Tibial artery (tissue), 1 donor: Measurements from ENCODE around the genes SNAPC4 and LCN8.

- PRO-cap: bidirectional peak, plus-strand start at chr9:136400328, minus-strand start at chr9:136400168
Observed at GRCh38 chr9:136400008-136401151, at the start of gene SNAPC4. SNAPC4 (minus strand) TSS chr9:136400170.

DNA sequence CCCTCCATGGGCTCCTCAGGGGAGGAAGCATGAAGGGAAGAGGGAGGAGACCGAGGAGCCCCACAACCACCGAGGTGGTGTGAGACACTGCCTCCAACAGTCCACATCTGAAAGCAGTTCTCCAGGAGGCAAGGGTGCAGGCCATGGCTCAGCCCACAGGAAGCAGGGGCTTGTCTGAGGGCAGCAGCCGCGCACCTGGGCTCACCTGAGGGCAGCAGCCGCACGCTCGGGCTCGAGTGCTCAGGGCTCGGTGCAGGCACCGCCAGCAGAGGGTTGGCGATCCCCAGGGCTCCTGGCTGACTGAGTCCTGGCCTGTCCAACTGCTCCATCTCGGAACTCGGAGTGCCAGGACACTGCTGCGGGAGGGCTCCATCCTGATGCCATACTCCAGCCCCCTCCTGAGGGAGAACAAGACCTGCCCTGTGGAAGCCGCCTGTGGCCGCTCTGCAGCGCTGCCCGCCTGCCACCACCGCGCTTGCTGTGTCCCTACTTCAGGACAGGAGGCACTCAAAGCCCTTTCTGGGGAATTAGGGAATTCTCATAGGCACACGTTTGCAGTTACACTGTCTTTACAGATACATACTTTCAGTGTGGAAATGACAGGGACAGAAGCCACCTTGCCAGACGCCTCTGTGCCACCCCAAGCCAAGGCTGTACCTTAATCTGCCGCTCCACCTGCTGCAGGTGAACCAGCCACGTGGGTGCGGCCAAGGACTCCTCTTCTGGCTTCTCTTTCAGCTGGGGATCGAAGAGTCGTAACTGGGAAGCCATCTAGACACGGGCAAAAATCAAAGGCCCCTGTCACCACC lies 16.0 kb upstream of the INPP5E start:
- PRO-cap: no peak

GRCh38 chr9:136474901-136475586 lies 7.8 kb downstream of the SEC16A start:
- PRO-cap: no peak

- PRO-cap: no peak
Observed at GRCh38 chr9:136484137-136484987, 1.5 kb upstream of the SEC16A start.

GRCh38 chr9:136495215-136496419 lies 12.8 kb upstream of the SEC16A start:
- PRO-cap: no peak

GRCh38 chr9:136500576-136500945 lies 17.7 kb upstream of the SEC16A start:
- PRO-cap: no peak

- PRO-cap: no peak
Observed at GRCh38 chr9:136523586-136524198, 22.2 kb downstream of the NOTCH1 start.

GRCh38 chr9:136529663-136530292 lies 16.1 kb downstream of the NOTCH1 start:
- PRO-cap: no peak

- PRO-cap: bidirectional peak, plus-strand start at chr9:136539944, minus-strand start at chr9:136539859
Observed at GRCh38 chr9:136539226-136540088, 6.4 kb downstream of the NOTCH1 start.

GRCh38 chr9:136543566-136544589 lies 2.0 kb downstream of the NOTCH1 start:
- PRO-cap: bidirectional peak, plus-strand start at chr9:136544679, minus-strand start at chr9:136544513

DNA sequence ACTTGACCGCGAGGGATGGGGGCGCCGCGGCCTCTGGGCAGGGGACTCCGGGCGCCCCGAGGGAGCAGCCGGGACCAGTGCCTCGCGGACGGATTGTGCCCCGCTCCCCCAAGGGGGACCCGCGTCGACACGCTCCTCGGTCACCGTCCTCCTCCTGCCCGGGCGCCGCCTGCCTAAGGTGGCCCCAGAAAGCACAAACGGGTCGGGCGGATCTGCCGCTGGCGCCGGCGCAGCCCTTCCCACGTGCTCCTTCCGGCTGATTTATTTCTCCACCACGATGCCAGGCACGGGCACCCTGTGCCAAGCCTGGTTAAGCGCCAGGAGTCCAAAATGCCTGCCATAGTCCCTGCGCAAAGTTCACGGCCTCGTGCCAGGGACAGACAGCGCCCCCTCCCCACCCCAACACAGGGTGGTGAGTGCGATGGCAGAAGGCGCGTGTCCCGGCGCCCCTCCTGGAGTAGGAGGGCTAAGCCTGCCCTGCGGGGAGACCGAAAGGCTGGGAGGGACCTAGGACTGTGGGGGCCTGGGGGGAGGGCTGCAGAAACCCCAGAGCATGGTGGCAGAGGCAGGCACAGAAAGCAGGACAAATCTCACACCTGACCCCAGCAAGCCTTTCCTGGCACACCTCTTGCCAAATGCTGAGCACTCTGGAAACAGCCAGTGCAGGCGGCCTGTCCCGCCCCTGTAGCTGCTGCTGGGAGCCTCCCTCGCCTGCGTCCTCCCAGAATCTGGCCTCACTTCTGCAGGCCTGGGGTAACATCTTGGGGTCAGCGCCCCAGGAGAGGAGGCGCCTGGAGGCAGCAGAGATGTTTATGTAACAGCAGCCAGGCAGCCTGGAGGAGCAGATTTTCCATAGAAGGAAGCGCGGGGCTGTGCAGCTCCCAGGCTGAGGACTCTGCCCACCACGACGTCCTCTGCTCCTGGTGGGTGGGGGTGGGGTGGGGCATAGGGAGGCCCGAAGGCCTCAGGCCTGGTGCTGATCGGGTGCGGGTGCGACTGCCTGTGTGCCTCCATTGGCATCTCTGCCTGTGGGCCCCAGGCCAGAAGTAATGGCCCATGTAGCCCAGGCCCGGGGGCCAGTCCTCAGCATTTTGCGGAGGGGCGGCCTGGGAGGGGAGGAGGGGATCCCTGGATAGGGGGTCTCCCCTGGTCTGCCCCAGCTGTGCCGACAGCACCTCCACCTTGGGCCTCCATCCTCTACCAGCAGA lies 1.2 kb upstream of the NOTCH1 start:
- PRO-cap: unidirectional peak, minus-strand start at position 175 of the sequence; bidirectional peak, plus-strand start at position 948 of the sequence, minus-strand start at position 730 of the sequence

- PRO-cap: unidirectional peak, plus-strand start at chr9:136567206
Observed at GRCh38 chr9:136566858-136567336, 21.0 kb upstream of the NOTCH1 start.

- PRO-cap: no peak
Observed at GRCh38 chr9:136645307-136645721, 17.4 kb upstream of the EGFL7 start.

DNA sequence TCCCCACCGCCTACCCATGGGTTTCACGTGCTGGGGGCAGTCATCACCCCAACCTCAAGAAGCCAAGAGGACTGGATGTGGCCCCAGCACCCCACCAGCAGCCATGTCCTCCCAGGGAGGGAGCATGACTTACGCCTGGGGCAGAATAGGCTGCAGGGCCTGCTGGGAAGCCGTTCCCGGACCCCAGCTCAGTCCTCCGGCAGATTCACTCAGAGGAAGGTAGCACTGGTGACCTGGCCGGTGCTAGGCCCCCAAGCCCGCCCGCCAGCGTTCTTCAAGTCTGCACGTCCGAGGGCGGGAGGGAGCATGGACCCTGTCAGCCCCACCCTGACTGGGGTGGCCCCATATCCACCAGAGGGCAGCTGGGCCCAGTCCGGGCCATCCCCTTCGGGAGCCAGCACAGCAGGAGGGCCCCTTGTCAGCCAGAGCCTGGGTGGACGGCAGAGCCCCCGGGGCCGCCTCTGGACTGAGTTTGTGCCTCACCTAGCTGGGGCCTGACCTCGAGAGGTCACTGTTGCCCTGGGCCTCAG lies 16.9 kb upstream of the EGFL7 start:
- PRO-cap: no peak

- PRO-cap: no peak
Observed at GRCh38 chr9:136674856-136675839, 12.1 kb downstream of the AGPAT2 start.

- PRO-cap: no peak
Observed at GRCh38 chr9:136685034-136685528, 2.2 kb downstream of the AGPAT2 start.

DNA sequence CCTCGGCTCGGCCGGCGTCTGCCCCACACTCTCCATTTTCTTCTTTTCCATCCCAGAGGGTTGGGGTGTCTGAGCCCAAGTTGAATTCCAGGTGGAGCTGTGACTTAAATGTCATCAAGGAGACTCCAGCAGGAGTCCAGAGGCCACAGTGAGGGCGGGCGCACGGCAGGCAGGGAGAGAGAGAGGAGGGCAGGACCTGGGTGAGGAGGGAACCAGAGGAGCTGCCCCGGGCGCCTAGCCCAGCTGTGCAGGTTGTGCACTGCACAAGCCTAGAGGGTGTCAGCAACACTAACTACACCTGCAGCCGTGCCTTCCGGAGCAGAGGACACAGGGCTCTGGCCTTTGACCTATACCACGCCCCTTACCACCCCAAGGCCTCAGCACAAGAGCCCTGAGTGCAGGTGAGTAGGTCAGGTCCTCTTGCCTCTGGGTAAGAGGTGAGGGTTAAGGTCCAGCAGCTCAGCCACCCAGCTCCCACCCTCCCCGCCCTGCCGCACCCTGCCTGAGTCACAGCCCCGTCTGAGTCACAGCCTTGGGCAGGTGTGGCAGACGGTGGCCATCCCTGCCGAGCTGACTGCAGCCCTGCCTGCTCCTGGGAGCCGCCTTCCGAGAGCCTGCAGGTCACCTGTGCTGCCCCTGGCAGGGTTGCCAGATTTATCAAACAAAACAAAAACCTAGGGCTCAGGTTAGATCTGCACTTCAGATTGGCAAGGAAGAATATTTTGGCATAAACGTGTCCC lies 6.4 kb upstream of the AGPAT2 start:
- PRO-cap: no peak

GRCh38 chr9:136720516-136721636 lies 8.5 kb downstream of the DIPK1B start:
- PRO-cap: no peak

DNA sequence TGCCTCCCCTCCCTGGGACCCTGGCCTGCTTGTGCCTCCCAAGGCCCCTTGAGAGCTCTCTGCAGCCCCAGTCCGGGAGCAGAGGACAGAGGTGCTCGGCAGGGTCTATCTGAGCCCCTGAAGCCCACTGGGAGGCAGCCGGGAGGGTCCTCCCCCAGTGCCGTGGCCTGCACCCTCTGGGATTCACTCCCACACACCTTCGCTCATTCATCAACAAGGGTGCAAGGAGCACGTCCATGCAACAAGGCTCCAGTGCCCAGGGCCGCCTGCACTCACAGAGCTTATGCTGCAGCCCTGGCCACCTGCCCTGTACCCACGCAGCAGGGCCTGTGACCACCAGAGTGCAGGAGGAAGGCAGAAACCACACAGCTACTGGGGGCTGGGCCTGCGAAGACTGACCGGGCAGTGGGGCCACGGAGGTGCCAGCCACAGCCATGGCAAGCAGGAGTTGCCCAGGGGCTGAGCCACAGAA lies 834 bp upstream of the LCN6 start:
- PRO-cap: no peak

DNA sequence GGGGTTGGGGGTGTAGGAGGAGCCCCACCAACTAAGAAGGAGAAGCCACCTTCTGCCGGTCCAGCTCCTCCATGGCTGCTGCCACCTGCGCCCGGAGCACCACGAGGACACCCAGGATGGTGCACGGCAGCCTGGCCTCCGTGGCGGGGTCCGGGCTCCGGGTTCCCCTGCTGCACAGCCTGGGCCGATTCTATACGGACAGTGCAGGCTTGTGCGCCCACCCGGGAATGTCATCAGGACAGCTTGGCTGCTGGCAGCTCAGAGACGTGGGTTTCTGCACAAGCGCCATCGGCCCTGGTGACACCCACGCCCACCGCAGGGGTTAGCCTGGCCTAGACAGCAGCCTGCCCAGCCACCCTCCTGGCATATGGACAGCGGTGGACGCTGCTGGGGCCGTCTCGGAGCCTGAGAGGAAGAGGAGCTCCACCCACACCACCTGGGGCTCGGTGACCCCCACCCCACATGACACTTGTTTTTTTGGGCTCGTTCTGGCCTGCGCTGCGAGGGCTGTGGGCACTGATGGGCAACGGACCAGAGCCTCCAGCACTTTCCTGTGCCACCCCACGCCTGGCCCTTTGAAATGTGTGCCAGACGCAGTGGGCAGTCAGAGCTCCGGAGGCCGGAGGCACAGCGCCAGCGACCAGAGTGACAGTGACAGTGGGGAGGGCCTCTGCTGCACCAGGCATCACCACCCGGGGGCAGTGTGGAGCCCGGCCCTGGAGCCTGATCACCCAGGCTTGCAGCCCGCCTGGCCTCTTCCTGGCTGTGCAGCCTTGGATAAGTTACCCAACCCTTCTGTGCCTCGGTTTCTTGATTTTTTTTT lies at the start of gene LCN8:
Gene LCN8 (minus strand): TSS at position 386 of the 823 bp plus-strand sequence.
- PRO-cap: no peak